ENCODE results near the genes DDTL, GGT5, SPECC1L and GUCD1.

DNA sequence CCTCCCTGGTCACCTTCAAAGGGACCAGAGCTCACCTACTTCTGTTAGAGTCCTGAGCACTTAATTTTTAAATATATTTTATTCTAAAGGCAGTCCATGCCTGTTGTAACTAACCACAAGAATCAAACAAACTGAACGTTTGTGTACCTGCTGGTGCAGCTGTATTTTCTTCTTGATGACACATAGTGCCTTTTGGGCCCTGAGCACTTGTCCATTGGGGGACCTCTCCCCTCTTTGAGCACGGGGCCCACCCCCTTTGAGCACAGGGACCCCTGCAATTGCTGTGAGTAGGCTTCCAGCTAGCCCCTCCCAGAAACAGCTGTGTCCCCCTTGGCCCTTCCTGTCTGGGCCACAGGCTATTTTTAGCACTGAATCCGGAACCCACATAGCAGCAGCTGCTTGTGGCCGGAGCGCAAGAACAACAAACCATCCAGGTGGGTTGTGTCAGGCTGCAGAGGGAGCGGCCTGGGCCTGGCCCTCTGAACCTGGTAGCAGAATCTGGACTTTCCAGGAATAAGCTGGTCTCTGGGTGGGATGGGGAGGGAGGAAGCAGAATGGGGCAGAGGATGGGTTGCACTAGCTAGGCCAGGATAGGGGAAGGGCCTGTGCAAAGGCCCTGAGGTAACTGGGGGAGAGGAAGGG lies 5.6 kb upstream of the DERL3 start:
- PRO-cap, result no peak

DNA sequence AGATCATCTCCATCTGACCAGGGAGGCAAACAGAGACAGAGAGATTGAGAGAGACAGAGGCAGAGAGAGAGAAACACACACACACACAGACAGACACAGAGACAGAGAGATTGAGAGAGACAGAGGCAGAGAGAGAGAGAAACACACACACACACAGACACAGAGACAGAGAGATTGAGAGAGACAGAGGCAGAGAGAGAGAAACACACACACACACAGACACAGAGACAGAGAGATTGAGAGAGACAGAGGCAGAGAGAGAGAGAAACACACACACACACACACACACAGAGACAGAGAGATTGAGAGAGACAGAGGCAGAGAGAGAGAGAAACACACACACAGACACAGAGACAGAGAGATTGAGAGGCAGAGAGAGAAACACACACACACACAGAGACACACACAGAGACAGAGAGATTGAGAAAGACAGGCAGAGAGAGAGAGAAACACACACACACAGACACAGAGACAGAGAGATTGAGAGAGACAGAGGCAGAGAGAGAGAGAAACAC lies 12.4 kb upstream of the MIF start:
- PRO-cap, result no peak

GRCh38 chr22:23895978-23897019 lies 2.1 kb downstream of the MIF start:
- PRO-cap, result no peak

- PRO-cap, result no peak
Observed at GRCh38 chr22:23966727-23967136, at the start of gene DDTL. DDTL (plus strand) TSS chr22:23966888.

GRCh38 chr22:24001277-24001772 lies 3.9 kb downstream of the GSTT4 start:
- PRO-cap, result no peak

GRCh38 chr22:24157844-24158484 lies 23.3 kb upstream of the SUSD2 start:
- PRO-cap, result no peak

DNA sequence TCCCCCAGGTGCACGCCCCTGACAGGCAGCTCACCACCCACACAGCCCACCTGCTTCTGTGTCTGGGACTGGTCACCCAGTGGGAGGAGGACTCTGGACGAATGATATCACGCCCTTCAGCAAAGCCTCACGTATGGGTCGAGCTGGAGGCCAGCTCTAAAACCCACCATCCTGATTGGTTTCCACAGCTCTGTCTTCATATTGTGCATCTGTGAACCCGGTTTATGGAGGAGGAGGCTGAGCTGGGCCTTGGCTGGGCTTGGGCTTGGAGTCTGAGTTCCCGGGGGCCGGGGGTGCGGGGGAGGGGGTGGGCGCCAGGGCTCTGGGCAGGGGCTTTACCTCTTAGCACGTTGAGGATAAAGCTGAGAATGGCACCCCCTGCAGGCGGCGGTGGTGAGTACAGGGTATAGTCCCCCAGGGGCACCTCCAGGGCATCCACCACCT lies 13.8 kb downstream of the GGT5 start:
- PRO-cap, result no peak

- PRO-cap, result no peak
Observed at GRCh38 chr22:24244902-24245417, at the start of gene GGT5. GGT5 (minus strand) TSS chr22:24245082.

DNA sequence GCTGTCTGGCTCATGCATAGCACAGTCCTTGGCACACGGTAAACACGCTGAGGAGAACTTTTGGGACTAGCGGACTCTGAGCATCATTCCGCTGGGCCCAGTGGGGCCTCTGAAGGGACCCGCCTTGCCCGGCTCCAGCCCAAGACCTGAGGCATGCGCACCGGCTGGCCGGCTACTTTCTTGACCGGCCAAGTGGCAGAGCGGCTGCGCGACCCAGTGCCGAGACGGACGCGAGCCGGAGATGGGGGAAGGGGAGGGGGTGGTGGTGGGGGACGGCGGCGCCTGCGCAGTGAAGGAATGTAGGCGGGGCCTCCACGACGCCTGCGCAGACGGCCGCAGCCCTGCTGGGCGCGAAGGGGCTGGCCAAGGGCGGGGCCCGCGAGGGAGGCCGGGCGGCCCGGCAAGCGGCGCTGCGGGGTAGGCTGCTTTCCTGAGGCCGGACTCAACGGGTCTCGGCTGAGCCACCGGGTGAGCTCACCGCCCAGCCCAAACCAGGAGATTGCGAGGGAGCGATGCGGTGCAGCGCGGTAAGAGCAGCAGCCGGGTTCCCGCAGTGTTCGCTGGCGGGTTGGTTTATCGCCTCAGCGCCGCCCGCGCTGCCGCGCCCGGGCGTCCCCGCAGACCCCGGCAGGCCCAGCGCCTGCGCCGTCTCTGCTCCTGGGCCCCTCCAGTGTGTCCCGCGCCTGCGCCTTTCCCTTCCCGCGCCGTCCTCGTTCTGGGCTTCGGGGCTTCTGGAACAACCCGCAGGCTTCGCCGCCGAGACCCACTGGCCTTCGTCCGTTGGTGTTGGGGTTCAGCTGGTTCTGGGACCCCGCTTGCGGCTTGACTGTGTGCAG lies at the start of gene SPECC1L:
Gene SPECC1L (plus strand): TSS at position 375 of the 836 bp plus-strand sequence.
- PRO-cap, result bidirectional peak, plus-strand start at position 381 of the sequence, minus-strand start at position 148 of the sequence; bidirectional peak, plus-strand start at position 718 of the sequence, minus-strand start at position 631 of the sequence

DNA sequence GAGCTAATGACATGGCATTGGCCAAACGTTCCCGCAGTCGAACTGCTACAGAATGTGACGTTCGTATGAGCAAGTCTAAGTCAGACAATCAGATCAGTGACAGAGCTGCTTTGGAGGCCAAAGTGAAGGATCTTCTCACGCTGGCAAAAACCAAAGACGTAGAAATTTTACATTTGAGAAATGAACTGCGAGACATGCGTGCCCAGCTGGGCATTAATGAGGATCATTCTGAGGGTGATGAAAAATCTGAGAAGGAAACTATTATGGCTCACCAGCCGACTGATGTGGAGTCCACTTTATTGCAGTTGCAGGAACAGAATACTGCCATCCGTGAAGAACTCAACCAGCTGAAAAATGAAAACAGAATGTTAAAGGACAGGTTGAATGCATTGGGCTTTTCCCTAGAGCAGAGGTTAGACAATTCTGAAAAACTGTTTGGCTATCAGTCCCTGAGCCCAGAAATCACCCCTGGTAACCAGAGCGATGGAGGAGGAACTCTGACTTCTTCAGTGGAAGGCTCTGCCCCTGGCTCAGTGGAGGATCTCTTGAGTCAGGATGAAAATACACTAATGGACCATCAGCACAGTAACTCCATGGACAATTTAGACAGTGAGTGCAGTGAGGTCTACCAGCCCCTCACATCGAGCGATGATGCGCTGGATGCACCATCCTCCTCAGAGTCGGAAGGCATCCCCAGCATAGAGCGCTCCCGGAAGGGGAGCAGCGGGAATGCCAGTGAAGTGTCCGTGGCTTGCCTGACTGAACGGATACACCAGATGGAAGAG lies 51.0 kb downstream of the SPECC1L start:
- PRO-cap, result no peak

DNA sequence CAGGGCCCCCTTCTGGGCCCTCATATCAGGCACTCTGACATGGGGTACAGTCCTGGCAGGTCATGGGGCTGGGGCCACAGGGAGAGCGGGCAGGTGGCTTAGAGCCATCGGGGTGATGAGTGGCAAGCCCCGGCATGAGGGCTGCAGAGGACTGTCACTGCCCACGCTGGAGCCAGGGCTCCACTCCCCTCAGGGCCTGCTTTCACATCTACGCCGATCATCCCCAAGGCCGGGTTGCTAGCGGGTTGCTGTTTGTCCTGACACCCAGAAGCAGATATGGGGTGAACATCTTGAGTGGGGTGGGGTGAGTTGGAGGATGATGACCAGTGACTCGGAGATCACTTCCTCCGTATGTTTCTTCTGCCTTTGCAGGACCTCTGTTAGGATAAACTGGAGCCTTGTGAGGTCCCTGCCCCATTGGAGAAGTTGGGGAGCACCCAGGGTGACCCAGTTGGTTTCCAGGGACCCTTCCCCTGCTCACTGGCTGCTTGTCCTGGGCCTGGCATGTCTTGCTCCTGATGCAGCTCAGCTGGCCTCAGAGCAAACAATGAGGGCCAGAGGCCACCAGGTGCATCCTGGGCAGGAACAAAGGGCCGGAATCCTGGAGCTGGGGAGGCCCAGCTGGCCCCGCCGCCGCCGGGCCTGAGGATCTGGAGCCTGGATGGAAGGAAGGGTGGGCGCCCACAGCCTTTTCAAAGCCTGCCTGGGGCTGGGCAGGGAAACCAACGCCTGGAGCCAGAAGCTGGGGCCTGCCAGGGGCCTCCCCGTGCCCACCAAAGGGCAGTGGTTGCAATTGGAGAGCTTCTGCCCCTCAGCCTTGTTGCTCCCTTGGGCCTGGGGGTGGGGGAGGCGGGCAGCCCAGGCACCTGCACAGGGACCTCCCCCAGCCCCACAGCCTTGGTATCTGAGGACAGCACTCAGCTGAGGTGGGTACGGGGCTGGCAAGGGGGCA lies 7.5 kb upstream of the ADORA2A start:
- PRO-cap, result no peak

- PRO-cap, result no peak
Observed at GRCh38 chr22:24497441-24498520, 2.6 kb downstream of the UPB1 start.

DNA sequence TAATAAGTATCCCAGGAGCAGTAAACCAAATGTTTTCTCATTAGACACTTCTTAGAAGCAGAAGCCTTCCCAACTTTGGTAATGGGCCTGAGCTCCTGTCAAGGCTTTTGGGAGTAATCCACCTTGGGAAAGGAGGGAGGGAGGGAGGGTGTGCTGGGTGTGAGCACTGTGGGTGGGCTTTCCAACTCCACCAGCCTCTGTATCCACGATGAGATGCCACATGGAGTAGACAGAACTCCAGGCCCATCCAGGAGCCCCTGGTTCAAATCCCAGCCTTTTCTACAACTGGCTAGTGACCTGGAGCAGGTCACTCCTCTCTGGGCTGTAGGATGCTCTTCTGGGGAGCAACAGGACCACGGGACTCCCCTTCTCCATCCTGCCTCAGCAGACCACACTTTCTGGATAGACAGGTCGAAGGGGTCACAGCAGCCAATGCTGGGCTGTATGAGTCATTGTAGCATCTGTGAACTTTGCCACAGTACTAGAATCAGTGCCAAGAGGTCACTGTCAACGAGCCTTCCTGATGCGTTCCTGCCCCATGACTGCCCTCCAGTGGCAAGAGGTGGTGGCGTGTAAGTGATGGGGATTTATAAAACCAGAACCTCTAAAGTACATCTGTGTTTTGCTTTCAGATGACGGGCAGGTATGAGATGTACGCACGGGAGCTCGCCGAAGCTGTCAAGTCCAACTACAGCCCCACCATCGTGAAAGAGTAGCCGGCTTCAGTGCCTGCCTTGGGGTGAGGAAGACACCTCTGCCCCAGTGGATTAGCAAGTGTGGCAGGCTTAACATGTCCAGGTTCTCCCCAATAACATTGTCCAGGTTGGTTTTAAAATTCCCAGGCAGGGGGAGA lies 29.6 kb downstream of the GUCD1 start:
- PRO-cap, result no peak

GRCh38 chr22:24533556-24533755 lies 21.5 kb downstream of the GUCD1 start:
- PRO-cap, result no peak

DNA sequence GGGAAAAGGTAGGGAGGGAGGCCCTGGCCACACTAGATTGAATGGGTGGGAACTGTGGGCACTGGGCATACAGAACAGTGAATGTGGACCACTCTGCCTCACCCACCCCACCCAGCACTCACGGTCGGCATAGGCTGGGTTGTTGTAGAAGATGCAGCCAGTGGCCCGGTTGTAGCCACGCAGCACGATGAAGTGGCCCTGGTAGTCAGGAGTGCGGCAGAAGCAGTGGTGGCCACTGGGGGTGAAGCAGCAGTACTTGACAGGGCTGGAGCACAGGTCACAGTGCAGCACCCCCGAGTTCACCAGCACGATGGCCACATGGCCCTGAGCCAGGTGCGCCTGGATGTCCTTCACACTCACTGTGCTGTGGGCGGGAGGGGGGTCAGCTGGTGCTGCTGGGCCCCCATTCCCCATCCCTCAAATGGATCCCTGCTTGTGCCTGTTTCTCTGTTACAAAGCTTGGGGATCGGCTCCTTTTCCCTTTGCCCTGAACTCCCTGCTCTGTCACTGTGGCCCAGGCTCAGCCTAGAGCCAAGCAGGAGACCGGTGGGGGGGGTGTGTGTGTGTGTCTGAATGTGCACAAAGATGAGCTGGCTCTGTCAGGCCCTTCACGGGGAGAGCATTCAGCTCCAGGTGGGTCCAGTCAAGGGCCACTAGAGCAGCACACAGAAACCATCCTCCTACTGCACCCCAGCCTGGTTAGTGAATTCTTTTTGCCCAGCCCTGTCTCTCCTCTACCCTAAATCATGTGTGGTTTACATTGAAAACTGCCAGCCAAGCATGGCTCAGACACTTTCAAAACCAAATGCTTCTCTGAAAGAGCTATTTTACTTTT lies 11.0 kb downstream of the GUCD1 start:
- PRO-cap, result no peak

GRCh38 chr22:24554266-24555303 lies at the start of gene GUCD1:
GUCD1 (minus strand) TSS chr22:24555138.
- PRO-cap, result bidirectional peak, plus-strand start at chr22:24555455, minus-strand start at chr22:24555110

- PRO-cap, result no peak
Observed at GRCh38 chr22:24965913-24966849, 13.7 kb downstream of the KIAA1671 start.

DNA sequence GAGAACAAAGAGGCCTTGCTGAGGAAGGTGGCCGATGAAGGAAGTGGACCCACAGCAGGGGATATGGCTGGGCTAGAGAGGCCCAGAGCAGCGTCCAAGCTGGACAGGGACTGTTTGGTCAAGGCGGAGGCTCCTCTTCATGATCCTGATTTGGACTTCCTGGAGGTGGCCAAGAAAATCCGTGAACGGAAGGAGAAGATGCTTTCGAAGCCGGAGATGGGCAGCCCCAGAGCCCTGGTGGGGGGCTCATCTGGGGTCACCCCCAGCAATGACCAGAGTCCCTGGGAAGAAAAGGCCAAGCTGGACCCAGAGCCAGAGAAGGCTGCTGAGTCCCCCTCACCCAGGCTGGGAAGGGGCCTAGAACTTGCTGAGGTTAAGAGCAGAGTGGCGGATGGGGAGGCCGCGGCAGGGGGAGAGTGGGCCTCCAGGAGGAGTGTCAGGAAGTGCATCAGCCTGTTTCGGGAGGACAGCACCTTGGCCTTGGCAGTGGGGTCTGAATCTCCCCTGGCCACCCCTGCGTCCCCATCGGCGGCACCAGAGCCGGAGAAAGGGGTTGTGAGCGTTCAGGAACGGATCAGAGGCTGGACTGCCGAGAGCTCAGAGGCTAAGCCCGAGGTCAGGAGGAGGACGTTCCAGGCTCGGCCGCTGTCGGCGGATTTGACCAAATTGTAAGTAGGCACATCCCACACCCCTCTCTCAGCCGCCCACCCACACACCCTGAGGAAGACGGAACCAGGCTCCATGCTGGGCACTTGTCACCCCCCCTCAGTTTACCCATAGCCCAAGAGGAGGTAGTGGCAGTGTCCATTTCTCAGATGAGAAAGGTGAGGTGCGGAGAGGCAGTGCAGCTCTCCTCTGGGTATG lies 76.6 kb downstream of the KIAA1671 start:
- PRO-cap, result no peak

DNA sequence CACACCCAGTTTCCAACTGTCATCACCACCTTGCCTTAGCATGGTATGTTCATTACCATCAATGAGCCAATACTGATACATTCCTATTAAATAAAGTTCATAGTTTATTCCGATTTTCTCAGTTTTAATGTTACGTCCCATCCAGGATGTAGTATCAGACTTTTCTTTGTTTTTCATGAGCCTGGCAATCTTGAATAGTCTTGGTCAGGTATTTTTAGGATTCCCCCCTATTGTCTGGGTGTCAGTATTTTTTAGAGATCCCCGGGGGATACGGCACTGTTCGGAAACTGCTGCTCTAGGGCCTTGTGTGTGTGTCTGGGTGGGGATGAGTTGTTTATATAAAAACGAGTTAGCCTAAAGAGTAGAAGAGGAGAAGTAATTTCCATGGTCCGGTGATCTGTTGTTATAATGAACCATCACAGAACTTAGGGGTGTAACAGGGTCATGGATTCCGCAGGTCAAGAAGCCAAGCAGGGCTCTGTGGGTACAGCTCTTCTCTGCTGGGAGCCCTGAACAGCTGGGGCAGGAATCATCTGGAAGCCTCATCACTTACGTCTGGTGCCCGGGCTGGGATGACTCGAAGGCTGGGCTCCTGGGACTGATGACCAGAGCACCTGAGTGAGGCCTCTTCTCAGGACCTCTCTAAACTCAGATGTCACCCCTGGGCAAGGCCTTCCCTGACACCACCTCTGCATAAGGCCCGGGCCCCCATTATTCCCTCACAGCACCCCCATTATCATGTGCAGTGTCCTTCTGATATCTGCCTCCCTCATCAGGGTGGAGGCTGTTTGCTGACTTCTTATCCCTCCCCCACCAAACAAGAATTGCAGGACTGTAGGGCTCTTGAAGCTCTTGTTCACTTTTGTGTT lies 106.0 kb downstream of the KIAA1671 start:
- PRO-cap, result no peak

- PRO-cap, result no peak
Observed at GRCh38 chr22:25096385-25096727, 103.3 kb upstream of the CRYBB3 start.